Progenitor cell of endocrine pancreas (in vitro differentiated cells): ENCODE measurements around a stretch of chr7.

DNA sequence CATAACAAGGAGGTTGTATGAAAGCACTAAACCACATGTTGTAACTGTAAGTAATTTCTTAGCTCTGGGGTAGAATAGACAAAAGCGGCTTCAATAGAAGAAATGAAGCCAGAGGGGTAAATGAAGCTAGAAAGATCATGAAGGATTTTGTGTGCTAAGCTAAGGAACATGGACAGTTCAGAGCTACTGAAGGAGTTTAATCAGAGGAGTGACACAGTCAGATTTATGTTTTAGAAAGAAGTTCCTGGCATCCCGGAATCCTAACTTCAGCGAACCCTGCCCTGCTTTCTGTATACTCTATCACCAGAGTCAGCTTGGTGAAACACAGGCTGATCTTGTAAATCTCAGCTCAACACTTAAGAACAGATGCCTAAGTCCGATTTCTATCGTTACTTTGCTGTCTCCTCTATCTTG is 9.0 kb downstream of the AHR start:
- PRO-cap = no peak

DNA sequence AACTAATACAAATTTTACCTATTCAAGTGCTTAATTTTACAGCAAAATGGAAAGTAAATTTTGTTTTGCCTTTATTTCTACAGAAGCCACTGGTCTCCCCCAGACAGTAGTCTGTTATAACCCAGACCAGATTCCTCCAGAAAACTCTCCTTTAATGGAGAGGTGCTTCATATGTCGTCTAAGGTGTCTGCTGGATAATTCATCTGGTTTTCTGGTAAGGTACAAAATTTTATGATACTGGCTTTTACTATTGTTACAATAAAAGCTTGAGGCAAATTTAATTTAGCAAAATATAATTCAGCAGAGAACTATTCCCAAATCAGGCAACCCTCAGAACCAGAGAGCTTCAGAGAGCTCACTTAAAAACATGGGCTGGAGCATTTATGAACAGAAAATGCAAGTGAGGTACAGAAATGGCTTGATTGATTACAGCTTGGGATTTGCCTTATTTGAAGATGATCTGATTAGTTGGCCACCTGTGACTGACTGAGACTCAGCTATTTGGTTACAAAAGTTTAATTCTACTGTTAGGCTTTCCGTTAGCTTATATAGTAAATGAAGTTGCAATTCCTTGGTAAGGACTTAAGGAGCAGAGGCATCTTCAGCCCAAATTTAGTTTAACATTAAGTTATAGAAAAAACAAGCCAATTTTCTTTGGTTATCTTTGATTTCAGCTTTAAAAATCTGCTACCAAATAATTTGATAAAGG is 32.4 kb downstream of the AHR start:
- PRO-cap = no peak

- PRO-cap = no peak
These were observed 71.6 kb downstream of the AHR start for GRCh38 chr7:17370122-17370437.

GRCh38 chr7:17379260-17379818 is 80.9 kb downstream of the AHR start:
- PRO-cap = no peak

- PRO-cap = no peak
These were observed 188.4 kb downstream of the AHR start for GRCh38 chr7:17486883-17487209.

DNA sequence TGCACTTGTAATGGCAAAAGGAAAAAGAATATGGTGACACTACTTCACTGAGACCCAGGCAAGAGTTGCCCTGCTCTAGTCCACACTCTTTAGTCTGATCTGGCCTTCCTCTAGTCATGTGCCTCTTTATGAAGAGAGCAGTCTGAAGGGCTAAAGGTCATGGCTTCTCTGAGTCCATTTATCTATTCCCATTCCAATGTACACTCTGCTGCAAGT is 209.2 kb downstream of the AHR start:
- PRO-cap = no peak

DNA sequence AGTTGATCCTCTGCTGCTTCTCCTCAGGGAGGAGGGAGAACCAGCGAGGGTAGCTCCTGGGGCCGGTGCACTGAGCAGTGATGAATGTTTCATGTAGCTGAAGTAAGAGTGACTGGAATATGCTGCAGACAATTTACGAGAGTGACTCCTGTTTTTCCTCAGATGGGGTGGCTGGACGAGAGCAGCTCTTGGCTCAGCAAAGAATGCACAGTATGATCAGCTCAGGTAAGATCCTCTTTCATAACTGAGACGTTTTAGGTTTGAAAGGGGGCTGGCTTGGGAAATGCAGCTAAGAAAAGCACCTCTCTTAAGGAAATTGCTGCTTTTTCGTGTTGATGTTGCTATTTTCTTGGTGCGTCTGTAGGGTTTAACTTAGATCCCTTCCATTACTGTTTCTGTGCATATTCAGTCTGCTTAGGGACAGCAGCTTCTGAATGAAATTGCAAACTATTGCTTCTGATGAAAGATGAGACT is 588 bp downstream of the HDAC9 start:
- PRO-cap = no peak

DNA sequence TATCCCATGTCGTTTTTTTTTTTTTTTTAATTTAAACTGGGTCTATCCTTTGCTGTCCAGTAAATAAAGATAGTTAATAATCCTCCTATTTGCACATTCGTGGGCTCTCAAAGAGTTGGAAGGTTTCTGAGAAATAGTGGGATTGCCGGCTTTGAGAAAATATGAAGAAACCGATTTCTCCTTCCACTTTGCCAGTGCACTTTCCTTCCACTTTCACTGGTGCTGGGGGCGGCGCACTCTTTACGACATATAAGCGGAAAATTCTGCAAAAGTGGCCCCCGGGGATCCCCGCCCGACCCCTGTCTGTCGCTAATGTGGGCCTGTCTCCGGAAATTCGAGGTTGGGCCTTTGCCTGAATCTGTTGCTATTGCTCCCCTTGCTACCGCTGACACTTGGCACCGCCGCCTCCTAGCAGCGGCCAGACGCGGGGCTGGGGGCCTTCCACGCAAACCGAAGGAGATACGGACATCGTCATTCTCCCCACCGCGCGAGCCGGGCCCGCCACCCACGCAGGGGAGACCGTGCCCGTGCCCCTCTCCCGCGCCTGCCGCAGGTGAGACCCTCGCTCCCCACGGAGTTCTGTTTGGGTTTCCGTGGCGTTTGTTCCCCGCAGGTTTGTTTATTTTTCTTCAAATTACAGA is 5.2 kb downstream of the TWIST1 start:
- PRO-cap = no peak

DNA sequence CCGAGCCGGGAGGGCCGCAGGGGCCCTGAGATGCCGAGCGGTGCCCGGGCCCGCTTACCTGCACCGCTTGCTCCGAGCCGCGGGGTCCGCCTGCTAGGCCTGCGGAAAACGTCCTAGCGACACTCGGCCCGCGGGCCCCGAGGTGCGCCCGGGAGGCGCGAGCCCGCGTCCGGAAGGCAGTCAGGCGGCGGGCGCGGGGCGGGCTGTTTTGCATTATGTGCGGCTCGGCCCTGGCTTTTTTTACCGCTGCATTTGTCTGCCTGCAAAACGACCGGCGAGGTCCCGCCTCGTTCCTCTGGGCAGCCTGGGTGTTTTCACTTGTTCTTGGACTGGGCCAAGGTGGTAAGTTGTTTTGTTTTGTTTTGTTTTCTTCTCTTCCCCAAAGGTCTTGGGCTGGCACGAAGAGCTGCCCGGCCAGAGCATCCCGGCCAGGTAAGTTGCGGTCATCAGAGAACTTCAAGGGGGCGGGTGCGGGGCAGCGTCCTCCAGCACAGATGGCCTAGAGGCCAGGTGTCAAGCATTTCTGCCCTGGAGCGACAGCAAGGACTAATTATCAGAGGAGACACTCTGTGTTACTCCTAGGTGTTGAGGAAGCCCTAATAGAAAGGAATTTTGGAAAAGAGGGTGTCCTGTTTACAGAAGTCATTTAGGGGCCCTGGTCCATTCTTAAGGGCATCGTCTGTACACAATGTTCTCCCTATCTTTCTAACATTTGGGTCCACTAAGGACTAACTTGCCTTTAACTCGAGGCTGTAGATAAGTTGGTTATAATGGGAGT is 1.1 kb downstream of the ITGB8 start:
- PRO-cap = bidirectional peak, plus-strand start at position 252 of the sequence, minus-strand start at position 326 of the sequence; bidirectional peak, plus-strand start at position 493 of the sequence, minus-strand start at position 458 of the sequence

DNA sequence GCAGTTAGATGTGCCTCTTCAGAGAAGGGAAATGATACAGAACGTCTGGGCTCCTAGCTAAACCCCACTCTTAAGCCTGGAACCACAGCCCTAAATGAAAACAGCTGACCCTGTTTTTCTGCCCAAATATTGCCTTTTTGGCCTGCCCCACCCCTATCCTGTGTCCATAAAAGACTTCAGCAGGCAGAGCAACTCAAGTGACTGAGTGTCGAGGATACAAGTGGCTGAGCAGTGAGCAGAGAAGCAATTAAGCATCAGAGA is 111.5 kb downstream of the ITGB8 start:
- PRO-cap = no peak

DNA sequence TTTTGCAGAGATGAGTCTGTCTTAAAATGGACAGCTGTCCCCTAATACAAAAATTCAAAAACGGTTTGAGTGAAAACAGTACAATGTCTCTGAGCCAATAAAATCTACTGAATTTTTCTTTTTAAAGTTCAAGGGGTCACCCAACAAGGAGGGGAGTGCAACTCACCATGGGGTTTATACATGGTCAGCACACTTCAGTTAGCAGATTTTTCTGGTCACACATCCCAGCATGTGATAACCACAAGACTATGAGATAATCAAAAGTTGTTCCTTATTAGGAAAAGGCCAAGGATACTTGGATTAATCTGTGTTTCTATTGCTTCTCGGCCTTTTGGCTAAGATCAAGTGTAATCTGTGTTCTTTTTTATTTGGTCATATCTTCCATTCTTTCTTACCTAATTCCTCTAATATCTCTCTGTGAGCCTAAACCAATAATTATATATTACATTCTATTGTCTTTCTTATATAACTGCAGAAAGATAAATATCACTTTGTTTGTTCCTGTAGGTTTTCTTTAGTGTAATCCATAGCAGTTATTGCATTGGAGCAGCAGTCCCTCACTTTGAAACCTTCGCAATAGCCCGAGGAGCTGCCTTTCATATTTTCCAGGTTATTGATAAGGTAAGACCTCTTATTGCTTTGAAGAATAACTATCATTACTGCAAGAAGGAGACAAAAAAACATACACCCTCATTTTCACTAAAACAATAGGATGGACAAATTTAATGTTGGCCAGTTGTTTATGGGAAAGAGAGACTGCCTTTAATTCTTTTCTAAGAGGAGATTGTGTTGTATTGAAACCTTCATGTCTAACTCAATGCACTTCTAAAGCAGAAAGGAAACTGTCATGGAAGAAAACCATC is 31.8 kb downstream of the ABCB5 start:
- PRO-cap = no peak

GRCh38 chr7:20783505-20784332 is 3.0 kb downstream of the SP8 start:
- PRO-cap = bidirectional peak, plus-strand start at chr7:20783969, minus-strand start at chr7:20783843

GRCh38 chr7:20784333-20784654 is 2.4 kb downstream of the SP8 start:
- PRO-cap = no peak

DNA sequence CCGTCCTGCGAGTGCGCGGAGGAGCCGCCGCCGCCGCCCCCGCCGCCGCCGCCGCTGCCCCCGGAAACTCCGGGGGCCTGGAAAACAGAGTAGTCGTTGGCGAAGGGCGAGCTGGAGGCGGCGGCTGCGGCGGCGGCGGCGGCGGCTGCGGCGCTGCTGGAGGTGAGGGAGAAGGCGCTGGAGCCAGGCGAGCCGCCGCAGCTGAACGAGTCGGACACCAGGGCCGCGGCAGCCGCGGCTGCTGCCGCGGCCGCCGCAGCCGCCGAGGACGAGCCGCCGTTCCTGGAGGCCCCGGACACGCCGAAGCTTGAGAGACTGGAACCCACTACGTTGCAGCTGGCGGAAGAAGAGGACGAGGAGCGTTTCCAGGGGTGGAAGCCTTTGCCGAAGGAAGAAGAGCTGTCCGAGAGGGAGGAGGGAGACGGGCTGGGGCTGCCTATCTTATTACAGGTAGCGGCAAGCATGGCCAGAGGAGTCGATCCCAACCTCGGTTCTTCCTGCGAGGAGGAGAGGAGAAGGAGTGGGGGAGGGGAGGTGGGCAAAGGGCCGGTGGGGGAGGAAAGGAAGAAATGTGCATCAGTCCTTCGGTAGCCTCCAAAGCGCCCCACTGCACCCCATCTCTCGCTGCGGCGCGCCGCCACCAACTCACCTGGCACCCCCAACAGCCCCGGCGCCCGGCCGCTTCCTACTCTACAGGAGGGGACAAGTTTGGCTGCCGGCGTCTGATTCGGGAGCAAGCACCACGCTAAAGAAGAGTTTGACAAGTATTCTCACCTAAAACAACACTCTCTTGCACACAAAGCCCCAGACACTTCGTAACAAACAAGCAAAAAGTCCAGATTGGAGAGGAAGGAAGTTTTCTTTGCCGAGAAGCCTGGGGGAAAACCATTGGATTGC is 1.1 kb downstream of the SP8 start:
- PRO-cap = no peak

GRCh38 chr7:20797643-20798756 is 11.3 kb upstream of the SP8 start:
- PRO-cap = bidirectional peak, plus-strand start at chr7:20798140, minus-strand start at chr7:20798064

GRCh38 chr7:21383397-21383756 is 44.5 kb upstream of the SP4 start:
- PRO-cap = no peak

GRCh38 chr7:21944485-21945027 is 1.1 kb downstream of the CDCA7L start:
- PRO-cap = unidirectional peak, plus-strand start at chr7:21944689; bidirectional peak, plus-strand start at chr7:21944815, minus-strand start at chr7:21944748

GRCh38 chr7:22146908-22147661 is 201.4 kb upstream of the CDCA7L start:
- PRO-cap = no peak

DNA sequence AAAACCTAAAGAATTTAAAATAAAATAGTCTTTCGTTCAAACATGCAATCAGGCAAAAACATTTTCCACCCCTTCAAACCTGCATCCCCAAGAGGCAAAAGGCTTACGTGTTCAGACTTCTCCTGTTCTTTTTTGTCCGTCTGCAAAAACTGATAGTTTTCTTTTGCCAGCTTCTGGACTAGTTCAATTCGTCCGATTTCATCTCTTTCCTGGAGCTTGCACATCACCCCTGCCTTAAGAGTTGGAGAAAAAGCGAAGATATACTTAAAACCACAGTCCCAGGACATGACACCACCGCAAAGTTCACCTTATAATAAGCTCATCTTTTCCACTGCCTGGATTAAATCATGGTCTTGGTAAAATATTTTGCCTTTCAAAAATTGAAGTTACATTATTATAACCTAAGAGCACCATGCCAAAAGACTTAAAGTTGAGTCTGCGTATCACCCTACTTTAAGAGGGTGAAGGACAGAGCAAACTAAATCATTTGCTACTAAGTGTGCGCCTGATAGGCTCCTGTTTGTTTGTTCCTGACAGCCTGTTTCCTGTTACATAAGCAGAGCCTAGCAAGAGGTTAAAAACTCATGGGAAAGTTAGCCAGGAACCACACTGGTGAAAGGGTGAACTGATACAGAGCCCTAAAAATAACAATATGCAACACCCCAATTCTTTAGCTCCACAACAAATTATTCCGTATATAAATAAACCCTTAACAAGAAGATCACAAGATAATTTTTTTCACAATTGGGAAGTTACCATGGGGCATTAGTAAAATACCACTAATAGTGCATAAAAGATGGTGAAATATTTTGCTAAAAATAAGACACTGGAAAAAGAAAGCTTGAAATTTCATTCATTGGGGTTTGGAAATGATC is 137.0 kb downstream of the RAPGEF5 start:
- PRO-cap = no peak

DNA sequence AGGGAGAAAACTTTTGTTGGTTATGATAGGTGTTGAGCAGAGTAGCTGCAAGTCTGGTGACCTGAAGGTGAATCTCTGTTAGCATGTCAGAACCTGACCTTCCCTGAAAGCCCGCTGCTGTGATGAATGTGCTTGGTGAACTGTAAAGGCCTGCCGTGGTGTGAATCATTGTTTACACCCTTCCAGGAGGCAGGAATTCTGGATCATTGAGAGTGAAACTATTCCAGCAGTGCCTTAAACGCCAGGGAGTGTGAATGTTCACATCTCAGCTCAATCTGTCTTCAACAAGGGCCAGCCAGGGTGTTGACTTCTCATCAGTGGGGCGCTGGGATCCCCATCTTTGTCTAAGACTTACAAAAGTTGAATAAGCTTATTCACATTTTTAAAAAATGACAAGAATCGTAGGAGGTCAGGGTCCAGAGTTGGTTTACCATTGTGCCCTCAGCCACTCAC is 775 bp upstream of the RAPGEF5 start:
- PRO-cap = no peak